Hair follicular keratinocyte (primary cell): Measurements from ENCODE around the genes GYPC, ERCC3 and MYO7B.

- RAMPAGE, long total RNA = no peak
Observed at GRCh38 chr2:120591468-120591919, 144.2 kb upstream of the GLI2 start.

- RAMPAGE, long total RNA = no peak
Observed at GRCh38 chr2:121015606-121016768, 269.0 kb downstream of the TFCP2L1 start.

DNA sequence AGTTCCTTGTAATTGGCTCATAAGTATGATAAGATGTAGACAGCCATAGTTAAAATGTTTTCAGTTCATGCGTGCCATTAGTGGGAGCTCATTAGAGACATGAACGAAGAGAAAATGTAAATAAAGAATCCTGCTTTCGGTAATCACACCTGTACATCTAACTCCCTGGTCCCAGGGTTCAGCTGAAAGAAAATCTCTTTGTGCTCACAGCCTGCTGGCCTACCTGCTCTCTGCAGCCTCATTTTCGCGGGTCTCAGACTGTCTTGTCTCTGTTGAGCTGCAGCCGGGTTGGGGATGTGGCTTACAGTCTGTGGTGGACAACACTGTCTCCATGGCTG, 174.7 kb downstream of the TSN start:
- RAMPAGE, long total RNA = no peak

GRCh38 chr2:121975015-121975508, 219.6 kb downstream of the TSN start:
- RAMPAGE, long total RNA = no peak

GRCh38 chr2:124876256-124876698, 851.2 kb downstream of the CNTNAP5 start:
- RAMPAGE, long total RNA = no peak

DNA sequence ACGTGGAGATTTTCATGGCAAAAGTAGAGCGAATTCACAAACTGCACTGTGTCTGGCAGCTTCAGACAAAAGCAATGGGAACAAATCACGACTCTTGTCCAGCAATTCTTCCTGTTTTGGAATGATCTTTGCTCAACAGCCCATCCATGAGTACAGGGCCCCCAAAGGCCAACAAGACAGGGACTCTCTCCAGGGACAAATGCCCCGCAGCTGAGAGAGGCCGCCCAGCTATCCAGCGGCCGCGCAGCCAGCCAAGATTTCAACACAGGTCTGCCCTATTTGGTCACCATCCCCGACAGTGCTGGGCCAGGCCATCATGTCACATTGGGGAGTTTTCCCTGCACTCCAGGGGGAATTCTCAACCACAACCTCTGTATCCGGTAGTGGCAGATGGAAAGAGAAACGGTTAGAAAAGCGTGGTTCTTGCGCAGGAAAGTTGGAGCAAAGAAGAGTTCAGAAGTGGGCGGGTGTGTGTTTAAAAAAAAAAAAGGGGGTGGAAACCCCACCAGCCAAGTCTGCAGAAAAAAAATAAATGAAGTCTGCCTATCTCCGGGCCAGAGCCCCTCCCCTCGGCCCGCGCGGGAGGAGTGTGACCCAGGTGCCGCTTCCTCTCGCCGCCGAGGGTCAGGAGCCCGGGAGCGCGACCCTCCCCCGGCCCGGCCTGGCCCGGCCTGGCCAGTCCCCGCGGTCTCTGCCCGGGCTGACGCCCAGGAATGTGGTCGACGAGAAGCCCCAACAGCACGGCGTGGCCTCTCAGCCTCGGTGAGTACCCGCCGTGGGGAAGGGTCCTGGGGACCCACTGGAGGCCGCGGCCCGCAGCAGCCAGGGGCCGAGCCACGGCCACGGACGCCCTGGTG, at the start of gene GYPC:
GYPC (plus strand) TSS at position 608 of the 857 bp plus-strand sequence.
- RAMPAGE, long total RNA = no peak

- RAMPAGE, long total RNA = no peak
Observed at GRCh38 chr2:126662548-126663290, 6.8 kb downstream of the GYPC start.

DNA sequence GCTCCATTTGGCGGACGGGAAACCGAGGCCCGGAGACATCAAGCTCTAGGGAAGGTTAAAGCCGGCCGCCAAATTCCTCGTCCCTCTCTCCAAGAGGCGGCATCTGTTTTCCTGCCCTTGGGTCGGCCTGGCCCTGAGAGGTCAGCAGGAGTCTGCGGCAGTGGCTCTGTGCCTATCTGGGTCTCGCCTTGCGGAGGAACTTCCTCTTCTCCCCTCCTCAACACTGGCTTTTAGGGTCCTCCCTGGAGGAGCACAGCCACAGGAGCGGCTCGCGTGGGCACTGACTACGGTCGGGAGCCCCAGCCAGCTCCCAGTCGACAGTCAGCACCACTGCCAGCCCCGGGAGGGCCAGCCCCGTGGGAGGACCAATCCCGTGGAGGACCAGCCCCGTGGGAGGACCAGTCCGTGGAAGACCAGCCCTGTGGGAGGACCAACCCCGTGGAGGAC, 72.6 kb downstream of the TEX51 start:
- RAMPAGE, long total RNA = no peak

- RAMPAGE, long total RNA = no peak
Observed at GRCh38 chr2:126996536-126997089, 97.9 kb downstream of the TEX51 start.

- RAMPAGE, long total RNA = no peak
Observed at GRCh38 chr2:127109345-127109693, 2.4 kb upstream of the BIN1 start.

GRCh38 chr2:127293352-127294450, at the start of gene ERCC3:
Gene ERCC3 (minus strand): TSS chr2:127294144.
- RAMPAGE, long total RNA = no peak

GRCh38 chr2:127405205-127405506, 13.1 kb upstream of the PROC start:
- RAMPAGE, long total RNA = no peak

DNA sequence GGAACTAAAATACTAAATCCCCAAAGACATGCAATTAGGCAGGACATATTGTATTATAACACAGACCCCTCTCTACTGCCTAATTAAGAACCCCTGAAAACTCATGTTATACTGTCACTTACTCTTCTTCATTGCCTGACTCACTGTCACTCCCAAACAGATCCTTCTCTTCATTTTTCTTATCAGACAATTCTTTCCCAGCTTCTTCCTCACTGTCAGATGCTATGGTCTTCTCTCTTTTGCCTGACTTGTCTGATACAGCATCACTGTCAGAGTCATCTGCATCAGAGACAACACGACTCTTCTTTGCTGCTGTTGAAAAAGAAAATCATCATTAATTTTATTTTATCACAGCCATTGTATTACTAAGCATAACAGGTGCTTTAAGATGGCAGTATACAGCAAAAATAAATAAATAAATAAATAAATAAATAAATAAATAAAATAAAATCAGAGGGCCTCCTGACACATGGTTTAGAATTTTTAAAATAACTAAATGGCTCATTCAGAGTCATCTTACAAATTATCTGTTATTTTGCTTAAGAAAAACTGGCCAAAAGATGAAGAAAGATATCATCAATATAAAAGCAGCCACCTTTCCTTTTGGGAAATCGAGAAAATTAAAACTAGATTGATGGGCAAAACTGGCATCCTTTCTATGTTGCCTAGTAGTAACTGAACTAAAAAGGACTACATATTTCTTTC, 22.9 kb downstream of the IWS1 start:
- RAMPAGE, long total RNA = no peak

DNA sequence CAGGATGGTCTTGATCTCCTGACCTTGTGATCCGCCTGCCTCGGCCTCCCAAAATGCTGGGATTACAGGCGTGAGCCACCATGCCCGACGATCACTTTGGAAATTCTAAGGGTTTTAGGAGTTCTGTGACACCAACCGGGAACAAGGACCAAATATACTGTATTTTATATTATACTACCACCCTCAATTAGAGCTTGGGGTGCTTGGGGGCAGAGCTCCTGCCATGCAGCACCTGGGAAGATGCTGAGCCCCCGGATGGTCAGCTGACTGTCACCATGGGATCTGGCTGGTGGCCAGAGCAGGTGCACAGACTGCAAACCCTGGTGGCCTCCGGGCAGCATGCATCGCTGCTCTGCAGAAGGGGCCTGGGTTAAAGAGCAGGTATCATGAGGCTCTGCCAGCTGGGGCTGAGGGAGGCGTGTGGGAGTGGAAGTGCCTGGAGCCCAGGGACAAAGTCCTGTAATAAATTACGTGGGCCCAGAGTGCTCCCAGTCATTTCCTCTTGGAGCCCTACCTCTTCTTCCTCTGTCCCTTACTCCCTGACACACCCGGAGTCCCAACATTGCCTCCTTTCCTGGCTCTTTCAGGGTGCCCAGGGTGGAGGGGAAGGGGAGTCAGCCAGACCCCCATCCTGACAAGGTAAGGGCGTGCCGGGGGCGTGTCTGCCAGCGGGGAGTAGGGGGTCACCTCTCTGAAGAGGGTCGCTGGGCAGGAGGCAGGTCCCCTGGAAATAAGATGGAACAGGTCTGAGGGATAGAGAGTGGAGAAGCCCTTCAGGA, at the start of gene MYO7B:
MYO7B (plus strand) TSS at position 491 of the 779 bp plus-strand sequence.
- RAMPAGE, long total RNA = no peak

DNA sequence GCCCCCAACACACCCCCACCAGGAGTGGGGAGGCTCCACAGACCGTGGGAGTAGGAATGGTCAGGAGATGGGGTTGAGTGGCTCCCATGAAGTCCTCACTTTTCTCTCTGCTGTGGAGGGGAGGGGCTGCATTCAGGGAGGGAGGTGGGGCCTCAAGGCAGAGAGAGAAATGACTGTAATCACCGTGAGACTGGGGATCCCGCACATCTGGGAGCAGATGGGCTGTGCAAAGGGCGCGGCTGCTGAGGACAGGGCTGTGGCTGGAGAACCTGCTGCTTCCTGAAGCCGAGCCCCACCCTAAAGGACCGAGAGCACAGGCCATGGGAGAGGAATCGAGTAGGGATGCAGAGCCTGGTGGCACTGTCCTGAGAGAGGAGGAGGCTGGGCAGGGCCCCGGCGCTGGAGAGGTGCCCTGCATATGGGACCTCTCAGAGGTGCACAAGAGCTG, 26.1 kb upstream of the GPR17 start:
- RAMPAGE, long total RNA = no peak

GRCh38 chr2:127647380-127648398, 1.7 kb downstream of the GPR17 start:
- RAMPAGE, long total RNA = no peak

DNA sequence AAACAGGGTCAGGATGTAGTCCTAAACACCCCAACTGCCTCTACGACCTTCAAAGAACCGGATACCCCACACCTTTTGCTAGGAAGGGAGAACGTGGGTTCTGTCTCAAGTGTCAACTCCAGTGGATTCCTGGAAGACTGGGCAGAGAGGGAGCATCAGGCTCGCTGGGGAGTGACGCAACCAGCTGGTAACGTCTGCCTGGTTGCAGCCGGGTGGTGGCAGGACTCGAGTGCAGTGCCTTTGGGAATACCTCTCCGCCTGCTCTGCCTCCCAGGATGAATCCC, 12.6 kb downstream of the GPR17 start:
- RAMPAGE, long total RNA = no peak

GRCh38 chr2:127830788-127831369, 19.9 kb upstream of the WDR33 start:
- RAMPAGE, long total RNA = no peak

DNA sequence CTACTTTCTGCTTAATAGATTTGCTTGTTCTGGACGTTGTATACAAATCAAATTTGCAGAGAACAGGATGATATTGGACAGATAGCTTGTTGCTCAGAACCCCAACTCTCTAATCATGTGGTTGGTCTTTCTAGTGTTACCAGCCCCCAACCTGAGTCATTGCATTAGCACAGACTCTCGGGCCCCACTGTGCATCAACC, 55.7 kb downstream of the UGGT1 start:
- RAMPAGE, long total RNA = no peak

DNA sequence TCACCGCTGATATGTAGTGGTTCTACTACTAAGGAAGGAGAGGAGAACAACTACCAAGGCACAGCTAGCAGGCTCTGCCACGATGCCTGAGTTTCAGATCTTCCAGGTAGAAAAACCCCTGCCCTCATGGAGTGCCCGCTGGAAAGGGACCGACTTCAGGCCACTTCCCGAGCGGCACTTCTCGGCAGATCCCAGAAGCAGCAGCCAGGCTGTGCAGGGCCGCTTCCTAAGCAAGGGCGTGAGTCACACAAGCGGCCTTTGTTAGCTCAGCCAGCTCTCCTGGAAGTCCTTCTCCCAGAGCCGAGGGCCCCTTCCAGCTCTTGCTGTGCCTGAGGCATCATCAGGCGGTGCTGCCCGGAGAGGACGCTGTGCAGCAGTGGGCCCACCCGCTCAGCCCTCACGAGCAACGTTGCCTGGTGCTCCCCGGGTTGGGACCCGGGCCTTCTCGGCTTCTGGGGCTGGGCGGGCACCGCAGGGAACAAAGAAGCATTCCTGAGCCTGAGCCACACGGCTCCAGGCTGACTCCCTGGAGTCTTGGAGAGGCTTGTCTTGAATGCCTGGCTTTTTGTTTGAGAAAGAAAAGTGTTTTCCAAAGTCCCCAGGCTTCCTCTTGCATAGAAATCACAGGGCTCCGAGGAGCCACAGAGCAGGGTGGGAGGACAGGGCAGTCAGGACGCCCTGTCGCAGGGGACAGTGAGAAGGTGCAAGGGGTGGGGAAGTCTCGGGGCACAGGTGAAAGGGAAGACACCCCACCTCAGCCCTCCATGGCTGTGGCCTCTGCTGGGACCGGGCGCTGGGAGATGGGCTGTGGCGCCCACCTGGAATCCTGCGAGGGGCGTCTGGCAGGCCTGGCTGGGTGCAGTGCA, 57.9 kb downstream of the HS6ST1 start:
- RAMPAGE, long total RNA = no peak